ENCODE measurements around the genes ZNF66 and ZNF493.

DNA sequence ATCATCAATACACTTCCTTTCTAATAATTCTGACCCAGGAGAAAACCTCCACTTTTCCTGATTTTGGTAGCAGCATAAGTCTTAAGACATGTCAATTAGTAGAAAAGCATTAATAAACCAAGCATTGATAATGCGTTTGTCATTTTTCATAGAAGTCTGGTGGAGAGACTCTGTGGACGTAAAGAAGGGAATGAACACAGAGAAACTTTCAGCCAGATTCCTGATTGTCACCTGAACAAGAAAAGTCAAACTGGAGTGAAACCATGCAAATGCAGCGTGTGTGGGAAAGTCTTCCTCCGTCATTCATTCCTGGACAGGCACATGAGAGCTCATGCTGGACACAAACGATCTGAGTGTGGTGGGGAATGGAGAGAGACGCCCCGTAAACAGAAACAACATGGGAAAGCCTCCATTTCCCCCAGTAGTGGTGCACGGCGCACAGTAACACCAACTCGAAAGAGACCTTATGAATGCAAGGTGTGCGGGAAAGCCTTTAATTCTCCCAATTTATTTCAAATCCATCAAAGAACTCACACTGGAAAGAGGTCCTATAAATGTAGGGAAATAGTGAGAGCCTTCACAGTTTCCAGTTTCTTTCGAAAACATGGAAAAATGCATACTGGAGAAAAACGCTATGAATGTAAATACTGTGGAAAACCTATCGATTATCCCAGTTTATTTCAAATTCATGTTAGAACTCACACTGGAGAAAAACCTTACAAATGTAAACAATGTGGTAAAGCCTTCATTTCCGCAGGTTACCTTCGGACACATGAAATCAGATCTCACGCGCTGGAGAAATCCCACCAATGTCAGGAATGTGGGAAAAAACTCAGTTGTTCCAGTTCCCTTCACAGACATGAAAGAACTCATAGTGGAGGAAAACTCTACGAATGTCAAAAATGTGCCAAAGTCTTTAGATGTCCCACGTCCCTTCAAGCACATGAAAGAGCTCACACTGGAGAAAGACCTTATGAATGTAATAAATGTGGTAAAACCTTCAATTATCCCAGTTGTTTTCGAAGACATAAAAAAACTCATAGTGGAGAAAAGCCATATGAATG lies 10.7 kb downstream of the ZNF101 start:
- CAGE, long polyA plus RNA, result no peak
- RRBS, result no CpG with 5 or more reads among the region's 21 CpGs

GRCh38 chr19:20167645-20168118 lies 668 bp downstream of the ZNF486 start:
- CAGE, long polyA plus RNA, result no peak
- RRBS, result no CpG with 5 or more reads among the region's 22 CpGs

GRCh38 chr19:20247271-20247767 lies 80.3 kb downstream of the ZNF486 start:
- CAGE, long polyA plus RNA, result no peak
- RRBS, result no CpG with 5 or more reads among the region's 8 CpGs

GRCh38 chr19:20564015-20564398 lies 1.6 kb downstream of the ZNF737 start:
- CAGE, long polyA plus RNA, result no peak
- RRBS, result no CpG with 5 or more reads among the region's 5 CpGs

GRCh38 chr19:20613347-20614277 lies 47.8 kb downstream of the ZNF626 start:
- CAGE, long polyA plus RNA, result no peak
- RRBS, result no CpG with 5 or more reads among the region's 16 CpGs

GRCh38 chr19:20775786-20776431 lies at the start of gene ZNF66:
Gene ZNF66, plus strand, starts transcription at chr19:20776304.
- CAGE, long polyA plus RNA, result no peak
- RRBS, result no CpG with 5 or more reads among the region's 11 CpGs

GRCh38 chr19:20923927-20924372 lies 899 bp downstream of the ZNF85 start:
- CAGE, long polyA plus RNA, result no peak
- RRBS, result no CpG with 5 or more reads among the region's 15 CpGs

DNA sequence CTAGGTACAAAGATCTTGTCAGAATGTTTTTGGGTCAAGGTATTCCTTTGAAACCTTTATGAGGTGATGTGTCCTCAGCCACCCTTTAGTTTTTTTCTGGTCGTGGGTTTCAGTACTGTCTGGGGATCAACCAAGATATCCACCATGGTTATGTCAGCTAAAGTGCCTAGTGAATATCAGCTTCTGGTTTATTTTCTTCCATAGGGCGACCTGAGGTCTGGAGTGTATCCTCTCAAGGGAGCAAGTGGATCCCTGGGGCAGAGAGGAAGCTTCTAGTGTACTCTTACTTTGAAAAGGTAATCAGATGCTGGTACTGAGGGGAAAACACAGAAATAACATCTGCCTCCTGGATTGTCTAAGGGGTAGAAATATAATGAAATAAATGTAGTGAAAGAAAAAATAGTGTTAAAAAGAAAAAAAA lies 1.8 kb downstream of the ZNF714 start:
- CAGE, long polyA plus RNA, result no peak
- RRBS, result no CpG with 5 or more reads among the region's 2 CpGs

- CAGE, long polyA plus RNA, result no peak
- RRBS, result no CpG with 5 or more reads among the region's 35 CpGs
These were observed at the start of gene ZNF493 for GRCh38 chr19:21396834-21397998. Gene ZNF493, plus strand, starts transcription at chr19:21397133.

DNA sequence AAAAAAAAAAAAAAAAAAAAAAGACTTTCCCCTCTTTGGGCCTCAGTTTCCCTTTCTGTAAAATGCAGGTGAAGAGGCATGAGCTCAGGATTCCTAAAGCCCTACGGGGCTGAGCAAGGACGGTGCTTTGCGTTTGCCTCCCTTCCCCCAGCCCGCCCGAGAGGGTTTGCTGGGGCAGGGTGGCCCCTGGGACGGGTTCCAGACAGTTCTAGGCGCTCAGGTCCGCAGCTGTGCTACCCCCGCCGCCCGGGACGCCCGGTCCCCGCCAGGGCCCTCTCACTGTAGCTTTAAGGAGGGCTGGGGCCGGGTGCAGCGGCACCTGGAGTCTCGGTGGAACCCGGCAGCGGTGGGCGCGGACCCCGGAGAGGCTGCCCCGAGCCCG lies 80.8 kb downstream of the ZNF429 start:
- CAGE, long polyA plus RNA, result no peak
- RRBS, result 7% methylated on average over 3 of the region's 24 CpGs

DNA sequence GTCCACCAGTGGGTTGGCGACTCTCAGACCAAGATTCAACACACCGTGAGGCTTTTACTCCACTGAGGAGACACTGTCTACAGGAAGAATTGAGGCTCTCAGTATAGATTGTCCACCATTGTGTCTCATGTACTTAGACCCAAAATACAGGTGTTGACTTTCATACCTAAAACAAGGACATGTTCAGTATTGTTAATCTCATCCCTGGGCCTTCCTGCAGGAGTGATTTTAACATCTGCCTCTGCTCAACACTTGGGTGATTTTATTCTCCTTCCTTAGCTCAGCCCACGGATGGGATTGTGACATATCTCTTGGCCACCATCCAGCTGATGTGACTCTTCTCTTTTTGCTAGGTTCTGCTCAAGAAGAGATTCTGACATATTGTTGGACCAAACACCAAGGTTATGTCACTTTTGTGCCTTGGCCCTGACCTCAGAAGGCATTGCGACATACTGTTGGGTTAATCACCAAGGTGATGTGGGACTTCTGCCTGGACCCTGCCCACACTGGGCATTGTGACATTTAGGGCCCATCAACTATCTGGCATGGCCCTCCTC lies 88.4 kb downstream of the ZNF429 start:
- CAGE, long polyA plus RNA, result no peak
- RRBS, result no CpG with 5 or more reads among the region's 4 CpGs

DNA sequence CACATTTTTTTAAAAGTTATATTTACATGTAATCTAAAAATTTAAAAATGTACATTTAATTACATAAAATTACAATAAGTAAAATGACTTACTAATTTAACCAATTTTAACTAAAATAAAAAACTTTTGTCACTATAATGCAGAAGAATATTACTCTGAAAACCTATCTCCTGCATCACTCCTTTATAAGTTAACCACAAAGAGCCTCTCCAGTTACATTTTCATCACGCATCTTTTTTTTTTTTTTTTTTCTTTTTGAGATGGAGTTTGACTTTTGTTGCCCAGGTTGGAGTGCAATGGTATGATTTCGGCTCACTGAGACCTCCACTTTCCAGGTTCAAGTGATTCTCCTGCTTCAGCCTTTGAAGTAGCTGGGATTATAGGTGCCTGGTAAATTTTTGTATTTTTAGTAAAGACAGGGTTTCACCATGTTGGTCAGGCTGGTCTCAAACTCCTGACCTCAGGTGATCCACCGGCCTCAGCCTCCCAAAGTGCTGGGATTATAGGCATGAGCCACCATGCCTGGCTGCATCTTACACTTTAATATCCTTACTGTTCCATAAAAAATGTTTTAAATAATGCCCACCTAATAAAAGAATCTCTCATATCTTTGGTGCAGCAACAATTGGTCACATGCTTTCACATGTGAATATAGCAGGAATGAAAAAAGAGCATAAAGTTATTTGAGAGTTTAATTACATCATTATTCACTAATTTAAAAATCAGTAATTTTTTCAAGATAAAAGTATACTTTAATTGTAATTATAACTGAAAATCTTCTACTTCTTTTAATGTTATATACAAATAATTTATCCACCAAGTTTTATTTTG lies 29.8 kb downstream of the ZNF43 start:
- CAGE, long polyA plus RNA, result no peak
- RRBS, result no CpG with 5 or more reads among the region's 3 CpGs

DNA sequence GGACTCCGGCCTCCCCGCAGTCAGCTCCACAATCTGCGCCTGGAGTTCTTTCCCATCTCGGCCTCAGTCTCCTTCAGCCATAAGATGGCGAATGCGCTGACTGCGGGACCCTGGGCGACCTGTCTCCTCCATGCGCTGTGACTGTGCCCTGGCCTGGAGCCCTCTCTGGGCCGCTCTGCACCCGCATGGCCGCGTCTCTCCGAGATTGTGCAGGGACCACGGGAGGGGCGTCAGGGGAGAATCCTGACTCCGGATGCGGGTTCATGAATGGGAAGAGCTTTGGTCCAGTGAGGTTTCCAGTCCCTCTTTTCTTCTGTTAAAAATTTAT lies 351 bp downstream of the ZNF729 start:
- CAGE, long polyA plus RNA, result no peak
- RRBS, result no CpG with 5 or more reads among the region's 18 CpGs

DNA sequence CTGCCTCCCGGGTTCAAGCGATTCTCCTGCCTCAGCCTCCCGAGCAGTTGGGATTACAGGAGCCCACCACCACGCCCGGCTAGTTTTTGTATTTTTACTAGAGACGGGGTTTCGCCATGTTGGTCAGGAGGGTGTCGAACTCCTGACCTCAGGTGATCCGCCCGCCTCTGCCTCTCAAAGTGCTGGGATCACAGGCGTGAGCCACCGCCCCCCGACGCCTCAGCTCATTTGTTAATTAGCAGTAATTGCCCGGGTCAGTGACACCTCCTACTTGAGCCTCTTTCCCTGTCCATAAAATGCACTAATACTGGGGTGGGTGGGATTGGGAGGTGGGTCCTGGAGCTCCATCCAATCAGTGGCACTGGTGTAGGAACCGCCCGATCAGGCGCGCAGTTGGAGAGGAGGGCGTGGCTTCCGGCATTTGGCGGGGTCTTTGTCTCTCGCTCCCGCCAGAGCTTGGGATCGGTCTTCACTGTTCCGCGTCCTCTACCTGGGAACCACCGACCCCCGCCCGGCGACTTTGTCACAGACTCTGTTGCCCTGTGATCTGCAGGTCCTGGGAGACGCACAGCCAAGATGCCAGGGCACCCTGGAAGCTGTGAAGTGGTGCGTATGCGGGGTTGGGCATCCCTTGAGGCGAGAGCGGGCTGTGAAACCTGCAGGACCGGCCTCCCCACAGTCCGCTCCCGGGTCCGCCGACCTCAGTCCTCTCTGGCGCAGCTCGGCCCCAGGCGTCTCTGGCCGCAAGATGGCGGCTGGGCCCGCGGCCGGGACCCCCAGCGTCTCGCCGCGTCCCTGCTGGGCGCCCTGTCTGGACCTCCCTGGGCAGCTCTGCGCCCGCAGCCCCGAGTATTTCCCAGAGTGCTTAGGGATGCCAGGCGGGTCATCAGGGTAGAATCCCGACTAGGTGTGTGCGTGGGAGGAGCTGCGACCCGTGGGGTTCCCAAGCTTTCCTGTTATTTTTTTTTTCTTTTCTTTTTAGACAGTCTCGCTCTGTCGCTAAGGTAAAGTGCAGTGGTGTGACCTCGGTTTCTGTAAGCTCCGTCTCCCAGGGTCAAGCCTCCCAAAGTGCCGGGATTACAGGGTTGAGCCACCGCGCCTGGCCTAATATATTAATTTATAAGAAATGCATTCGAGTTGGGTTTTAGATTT lies 41.7 kb upstream of the ZNF730 start:
- CAGE, long polyA plus RNA, result start-site peak on the plus strand centred at position 431 of the sequence, 43 bp wide, 28 and 12 reads in 2 replicates
- RRBS, result 3% methylated on average over 9 of the region's 70 CpGs

DNA sequence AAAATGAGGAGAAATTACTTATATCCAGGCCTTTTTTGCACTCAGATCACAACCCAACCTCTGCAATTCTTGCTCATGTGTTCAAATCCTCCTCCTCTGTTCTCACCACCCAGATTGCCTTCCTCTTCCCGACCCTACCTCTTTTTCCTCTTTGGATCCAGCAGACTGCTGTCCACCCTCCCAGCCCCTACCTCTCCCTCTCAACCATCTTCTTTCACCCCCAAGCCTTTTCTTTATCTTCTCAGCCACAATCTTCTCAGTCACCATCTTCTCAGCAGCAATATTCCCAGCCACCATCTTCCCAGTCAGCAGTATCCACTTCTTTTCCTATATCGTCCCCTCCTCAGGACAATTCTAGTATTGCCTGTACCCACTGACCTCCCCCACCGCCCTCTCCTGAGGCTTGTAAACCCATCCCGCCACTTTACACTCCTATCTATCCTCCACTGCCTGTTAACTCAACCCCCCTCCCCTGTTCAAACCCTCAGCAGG lies 49.8 kb downstream of the ZNF91 start:
- CAGE, long polyA plus RNA, result no peak
- RRBS, result no CpG with 5 or more reads among the region's 4 CpGs

DNA sequence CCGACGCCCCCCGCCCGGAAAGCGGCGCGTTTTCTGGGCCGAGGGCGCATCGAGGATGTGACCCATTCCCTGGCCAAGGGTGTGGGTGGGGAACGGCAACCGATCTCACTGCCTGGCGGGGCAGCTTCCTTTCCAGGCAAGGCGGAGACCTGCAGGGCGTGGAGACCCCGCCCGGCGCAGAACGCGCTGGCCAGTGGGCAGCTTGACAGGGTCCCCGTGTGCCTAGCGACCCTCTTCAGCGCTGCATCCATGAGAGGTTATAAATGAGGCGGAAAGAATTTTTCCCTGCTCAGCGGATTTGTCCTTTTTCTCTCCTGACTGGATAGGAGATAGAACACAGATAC lies 76.0 kb upstream of the ZNF91 start:
- CAGE, long polyA plus RNA, result no peak
- RRBS, result no CpG with 5 or more reads among the region's 25 CpGs

DNA sequence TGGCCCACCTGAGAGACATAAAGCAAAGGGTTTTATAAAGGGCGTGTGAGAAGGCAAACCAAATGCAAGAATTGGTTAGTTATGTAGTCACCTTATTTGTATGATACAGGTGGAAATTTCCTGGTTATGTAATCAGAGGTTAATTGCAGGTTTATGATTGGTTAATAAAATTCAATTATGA lies 952 bp downstream of the RPSA2 start:
- CAGE, long polyA plus RNA, result no peak
- RRBS, result no CpG with 5 or more reads among the region's 1 CpG

DNA sequence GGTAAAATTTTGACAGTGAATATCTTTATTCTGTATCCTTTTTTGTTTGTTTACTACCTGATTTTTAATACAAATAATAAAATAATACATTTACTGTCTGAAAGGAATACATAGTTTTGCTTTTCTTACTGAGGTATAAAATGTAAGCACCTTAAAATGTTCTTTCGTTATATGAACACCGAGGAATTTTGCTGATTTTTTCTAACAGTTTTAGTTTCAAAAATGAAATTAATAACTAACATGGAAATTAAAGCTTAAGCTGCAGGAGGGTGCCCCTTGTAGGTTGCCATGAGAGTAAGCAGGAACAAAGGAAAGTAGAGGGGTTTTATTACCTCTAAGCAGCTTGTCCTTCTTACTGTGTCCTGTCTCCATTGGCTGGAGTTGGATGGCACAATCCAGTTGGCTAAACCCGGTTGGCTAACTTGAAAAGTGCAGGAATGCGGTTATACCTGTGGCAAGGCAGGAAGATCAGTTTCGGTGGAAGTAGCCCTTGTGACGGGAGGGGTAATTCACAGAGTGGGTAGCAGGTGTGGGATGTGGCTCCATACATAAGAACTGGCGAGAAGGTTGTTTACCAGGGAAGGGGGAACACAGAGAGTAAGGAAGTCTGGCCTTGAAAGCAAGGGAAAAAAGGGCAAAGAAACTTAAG lies 3.1 kb downstream of the ZNF726 start:
- CAGE, long polyA plus RNA, result no peak
- RRBS, result no CpG with 5 or more reads among the region's 7 CpGs

DNA sequence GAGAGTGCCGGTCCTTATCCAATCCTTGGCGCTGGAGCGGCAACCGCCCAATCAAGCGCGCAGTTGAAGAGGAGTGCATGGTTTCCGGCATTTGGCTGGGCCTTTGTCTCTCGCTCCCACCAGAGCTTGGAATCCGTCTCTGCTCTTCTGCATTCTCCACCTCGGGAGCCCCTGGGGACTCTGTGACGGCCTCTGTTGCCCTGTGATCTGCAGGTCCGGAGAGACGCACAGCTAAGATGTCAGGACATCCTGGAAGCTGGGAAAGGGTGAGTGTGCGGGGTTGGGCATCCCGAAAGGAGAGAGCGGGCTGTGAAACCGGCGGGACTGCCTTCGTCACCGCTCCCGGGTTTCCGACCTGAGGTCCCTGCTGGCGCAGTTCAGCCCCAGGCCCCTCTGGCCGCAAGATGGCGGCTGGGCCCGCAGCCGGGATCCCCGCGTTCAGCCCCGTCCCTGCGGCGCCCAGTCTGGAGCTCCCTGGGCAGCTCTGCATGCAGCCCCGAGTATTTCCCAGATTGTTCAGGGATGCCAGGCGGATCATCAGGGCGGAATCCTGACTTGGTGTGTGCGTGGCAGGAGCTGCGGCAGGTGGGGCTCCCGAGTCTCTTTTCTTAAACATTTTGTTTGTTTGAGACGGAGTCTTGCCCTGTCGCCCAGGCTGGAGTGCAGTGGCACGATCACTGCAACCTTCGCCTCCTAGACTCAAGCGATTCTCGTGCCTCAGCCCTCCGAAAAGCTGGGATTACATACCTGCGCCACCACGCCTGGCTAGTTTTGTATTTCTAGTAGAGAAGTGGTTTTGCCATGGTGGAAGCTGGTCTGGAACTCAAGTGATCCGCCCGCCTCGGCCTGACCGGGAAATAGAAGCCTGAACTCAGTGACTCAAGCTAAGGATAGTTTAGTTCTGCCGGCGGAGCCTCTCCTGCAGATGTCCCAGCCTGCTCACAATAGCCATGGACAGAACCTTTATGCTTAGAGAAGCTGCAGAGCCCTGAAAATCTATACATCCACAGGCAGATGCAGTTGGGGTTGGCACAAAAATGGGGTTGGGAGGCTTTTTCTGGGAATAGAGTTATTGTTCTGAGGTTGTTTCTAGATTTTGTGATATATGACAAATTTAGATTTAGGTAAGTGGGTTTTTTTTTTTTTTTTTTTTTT lies 53.3 kb upstream of the ZNF254 start:
- CAGE, long polyA plus RNA, result no peak
- RRBS, result 3% methylated on average over 8 of the region's 53 CpGs

DNA sequence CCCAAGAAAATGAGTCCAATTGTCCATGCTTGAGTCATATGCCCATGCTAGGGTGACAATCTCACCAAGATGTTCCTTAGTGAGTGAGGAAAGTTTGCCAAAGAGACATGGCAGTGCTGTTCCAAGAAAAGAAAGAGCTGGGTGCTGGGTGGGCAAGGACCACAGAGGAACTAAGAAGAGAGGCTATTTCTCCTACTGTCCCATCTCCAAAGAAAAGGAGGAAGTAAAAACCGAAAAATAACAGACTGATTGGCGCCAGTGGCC lies 606.8 kb downstream of the UQCRFS1 start:
- CAGE, long polyA plus RNA, result no peak
- RRBS, result no CpG with 5 or more reads among the region's 2 CpGs

Measured in AG04450 (cell line).